Neural progenitor cell (in vitro differentiated cells): Measurements from ENCODE around the gene LPAR5.

GRCh38 chr12:6230386-6231176 is 30.4 kb downstream of the CD9 start:
- RAMPAGE, long total RNA, result no peak

DNA sequence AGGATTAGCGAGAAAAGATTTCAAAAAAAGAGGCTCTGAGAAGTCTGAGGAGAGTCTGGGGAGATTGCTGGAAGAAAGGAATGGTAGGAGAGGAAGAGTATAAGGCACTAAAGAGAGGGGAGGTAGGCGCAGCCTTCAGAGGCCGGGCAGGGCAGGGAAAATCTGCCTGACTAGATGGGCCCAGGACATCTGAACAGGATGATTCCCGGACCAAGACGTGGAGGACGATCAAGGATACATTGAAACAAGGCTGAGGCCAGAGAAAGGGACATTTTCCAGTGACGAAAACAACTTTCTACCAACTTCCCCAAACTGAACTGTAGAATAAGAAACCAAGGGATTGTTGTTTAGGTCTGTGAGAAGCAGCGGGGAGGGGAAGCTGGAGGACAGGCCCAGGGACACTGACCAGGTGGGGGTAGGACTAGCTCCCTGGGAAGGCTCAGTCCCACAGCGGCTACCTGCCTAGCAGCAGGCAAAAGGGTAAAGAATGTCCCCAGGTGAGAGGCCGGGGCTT is 1.2 kb downstream of the TNFRSF1A start:
- RAMPAGE, long total RNA, result no peak

- RAMPAGE, long total RNA, result no peak
Observed at GRCh38 chr12:6443273-6443824, 1.4 kb upstream of the CD27 start.

DNA sequence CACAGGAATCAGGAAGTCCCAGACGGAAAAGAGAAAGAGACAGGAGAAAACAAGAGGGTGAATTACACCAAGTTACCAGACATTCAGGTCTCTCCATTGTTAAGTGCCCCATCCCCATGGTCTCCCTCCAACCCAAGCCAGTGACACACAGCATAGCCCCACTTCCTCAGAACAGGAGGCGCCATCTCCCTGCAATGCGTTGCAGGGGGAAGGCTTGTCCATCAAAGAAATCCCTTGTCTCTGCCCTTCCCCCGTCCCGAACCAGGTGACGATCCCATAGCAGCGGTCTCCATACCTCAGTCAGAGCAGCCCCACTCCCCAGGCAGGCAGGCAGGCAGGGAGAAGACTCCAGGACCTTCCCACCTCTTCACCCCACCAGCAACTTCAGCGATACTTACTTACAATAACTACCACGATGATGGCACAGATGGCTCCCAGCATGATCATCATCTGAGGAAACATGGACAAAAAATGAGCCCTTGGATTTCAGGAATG is 5.9 kb downstream of the VAMP1 start:
- RAMPAGE, long total RNA, result no peak

GRCh38 chr12:6478449-6478806 is 8.0 kb upstream of the VAMP1 start:
- RAMPAGE, long total RNA, result no peak

DNA sequence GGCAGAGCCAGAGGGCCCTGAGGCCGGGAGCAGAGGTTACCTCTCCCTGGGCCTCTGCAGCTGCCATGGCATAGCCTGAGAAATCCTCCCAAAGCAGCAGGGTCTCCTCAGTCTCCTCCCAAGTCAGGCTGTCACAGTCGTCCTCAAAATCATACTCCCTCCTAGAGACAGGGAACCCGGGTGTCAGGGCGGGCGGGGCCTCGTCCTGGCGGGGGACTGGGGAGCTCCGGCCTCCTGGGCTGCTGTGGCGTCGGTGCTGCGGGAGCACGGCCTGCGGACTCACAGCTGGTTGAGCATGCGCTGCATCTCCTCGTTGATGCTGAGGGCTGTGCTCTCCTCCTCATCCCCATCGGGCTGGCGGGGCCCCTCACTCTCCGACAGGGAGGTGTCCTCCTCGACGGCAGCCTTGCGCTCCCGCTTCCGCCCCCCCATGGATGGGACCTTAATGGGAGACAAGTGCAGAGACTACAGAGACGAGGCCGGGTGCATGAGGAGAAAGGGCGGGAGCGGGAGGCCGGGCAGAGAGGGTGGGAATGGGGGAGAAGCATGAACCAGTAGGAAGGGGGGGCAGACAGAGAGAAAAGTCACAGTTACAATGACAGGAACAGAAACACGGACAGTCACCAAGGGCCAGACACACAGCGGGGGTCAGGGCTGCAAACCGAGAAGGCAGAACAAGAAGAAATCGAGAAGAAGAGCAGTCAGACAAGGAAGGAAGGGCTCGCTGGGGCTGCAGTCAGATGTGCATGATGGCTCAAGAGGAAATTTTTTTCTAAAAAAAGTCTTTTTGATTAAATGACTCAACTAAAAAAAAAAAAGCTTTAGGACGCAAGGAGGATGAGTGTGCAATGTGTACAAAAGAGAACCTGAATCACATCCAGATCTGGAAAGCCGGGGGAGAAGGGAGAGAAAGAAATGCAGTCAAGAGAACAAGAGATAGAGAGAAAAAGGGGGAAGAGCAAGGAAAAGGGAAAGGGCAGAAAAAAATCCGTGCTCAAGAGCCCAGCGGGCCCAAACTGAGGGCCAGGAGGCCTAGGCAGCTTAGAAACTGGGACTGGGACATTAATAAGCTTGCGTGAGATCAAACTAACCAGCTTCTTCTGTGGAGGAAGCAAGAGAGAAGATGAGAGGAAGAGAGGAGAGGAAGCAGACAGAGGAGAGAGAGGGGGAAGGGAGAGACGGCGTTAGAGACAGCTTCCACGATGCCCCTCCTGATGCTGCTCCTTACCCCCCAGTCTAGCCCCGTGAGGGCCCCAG is 7.0 kb downstream of the IFFO1 start:
- RAMPAGE, long total RNA, result no peak

DNA sequence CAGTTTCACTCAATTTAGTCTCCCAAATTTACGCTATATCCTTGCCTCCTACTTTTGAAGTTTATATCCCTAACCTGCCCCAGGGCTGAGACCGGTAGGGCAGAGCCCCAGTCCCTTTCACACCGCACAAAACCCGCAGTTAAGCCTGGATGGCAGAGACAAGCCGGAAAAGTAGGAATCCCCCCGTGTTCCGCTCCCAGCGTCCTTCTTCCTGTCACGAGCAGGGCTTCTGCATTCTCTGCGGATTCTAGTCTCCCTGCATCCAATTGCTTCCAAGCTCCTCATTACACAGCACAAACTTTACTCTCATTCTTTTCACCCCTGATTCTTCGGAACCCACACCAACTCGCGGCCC is 1.0 kb downstream of the IFFO1 start:
- RAMPAGE, long total RNA, result no peak

- RAMPAGE, long total RNA, result no peak
Observed at GRCh38 chr12:6581038-6581541, 13.0 kb upstream of the NOP2 start.

DNA sequence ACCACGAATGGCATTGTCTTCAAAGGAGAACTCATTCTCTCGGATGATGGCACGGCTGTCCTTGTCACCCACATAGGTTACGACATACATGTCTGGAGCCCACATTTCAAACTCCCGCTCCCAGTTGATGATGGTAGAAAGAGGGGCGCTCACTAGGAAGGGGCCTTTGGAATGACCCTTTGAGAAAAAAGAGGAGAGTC is 13.8 kb downstream of the CHD4 start:
- RAMPAGE, long total RNA, result no peak

DNA sequence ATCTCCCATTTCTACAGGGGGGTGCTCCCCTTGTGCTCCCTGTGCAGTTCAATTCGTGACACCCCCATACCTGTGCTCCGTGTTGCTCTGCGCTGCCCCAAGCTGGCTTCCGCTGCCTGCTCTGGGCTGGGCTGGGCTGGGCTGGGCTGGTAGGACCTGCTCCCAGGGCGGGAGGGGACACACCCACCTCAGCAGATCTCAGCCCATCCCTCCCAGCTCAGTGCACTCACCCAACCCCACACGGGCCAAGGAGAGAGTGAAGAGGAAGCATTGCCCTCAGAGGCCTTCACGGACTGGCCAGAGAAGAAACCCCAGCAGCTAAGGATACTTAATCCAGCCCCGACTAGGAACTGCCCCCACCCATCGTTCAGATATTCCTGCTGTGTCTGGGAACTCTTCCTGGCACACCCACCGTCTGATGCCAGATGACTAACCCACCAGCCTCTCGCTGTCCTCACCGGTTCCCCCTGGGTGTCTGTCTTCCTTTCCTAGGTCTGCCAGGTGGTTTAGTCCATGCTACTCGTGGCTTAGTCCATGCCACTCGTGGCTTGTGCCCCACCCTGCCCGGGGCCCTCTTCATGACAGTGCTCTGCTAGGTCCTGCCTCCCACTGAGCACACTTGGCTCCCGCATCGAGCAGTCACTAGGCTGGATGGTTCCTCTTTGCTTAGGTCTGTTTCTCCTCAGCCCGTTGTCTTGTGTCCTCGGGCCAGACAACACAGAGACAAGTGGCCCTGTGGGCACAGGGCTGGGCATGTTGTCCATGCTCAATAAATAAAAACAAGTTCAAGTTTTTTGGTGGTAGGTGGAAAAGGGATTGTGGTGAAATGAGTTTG is at the start of gene LPAR5:
Gene LPAR5, minus strand, starts transcription at position 123 of the 835 bp plus-strand sequence.
- RAMPAGE, long total RNA, result no peak

- RAMPAGE, long total RNA, result no peak
Observed at GRCh38 chr12:6638084-6638758, 2.5 kb upstream of the LPAR5 start.

DNA sequence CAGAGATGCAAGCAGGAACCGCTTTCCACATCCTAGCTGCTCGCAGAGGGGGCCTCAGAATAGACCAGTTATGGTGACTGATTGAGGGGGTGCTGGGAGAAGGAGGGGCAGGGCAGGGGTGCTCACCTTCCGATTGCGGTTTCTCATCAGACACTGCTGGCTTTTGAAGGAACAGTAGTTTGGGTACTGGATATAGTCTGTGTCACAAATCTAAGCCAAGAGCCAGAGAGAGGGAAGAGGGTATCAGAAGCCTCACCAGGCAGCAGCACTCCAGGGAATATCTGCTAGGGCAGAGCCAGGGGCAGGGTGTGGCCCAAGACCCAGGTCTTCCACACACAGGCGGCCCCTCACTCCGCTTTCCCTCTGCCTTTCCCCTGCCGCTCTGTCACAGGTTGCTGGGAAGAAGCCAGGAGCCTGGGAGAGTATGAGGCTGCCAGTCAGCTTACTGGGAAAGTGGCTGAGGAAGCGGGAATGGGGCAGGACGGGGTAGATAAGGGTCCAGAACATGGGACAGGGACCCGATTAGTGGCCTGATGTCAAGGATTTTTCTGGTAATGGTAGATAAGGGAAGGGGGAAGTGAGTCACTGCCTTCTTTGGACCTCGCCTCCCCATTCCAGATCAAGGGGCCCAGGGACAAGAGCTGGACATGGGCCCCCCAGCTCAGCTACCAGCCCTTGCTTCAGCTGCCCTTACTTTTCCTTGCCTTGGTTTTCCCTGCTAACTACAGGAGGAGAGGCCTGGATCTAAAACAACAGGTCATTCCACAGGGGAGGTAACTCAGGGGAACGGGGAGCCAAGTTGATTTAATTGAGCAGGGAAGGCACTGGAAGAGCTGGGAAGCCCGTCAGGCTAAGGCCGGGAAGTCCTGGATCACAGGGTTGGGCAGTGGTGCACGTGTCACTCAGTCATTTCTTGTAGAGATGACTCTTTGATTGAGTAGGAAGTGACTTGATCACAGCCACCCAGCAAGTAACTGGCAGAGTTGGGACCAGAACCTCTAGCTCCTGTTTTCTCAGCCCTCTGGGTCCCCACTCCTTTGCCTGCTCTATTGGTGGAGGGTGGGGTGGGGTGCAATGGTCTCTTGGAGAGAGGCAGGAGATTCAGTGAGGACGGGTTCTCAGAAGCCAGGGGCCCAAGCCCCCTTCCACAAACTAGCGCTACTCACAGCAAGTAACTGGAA is 3.5 kb upstream of the LPAR5 start:
- RAMPAGE, long total RNA, result no peak

- RAMPAGE, long total RNA, result no peak
Observed at GRCh38 chr12:6670292-6670561, 7.3 kb upstream of the ING4 start.

GRCh38 chr12:6708549-6709385 is 8.2 kb upstream of the PIANP start:
- RAMPAGE, long total RNA, result no peak

DNA sequence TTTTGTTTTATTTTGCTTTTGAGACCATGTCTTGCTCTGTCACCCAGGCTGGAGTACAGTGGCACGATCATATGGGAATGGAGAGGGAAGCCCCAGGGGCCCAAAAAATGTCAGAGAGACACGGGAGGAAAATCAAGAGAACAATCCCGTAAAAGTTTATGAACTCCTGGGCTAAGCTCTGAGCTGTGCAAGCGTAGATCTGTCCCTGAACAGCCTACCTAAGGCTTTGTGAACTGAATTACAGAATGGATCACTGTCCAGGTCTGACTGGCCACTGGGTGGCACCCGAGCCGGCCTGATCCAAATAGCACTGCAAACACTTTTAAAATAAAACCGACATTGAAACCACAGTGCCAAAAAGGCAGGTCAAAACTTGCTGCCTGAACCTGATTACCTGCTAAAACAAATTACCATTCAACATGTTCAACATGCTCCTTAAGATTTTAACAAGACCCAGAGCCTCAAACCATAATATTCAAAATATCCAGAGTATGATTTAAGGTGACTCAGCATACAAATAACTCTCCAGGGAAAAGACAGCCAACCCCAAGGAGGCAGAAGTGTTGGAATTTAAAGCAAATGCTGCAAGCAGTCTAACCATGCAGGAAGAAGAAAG is 11.9 kb downstream of the COPS7A start:
- RAMPAGE, long total RNA, result no peak

GRCh38 chr12:6771071-6771993 is 988 bp upstream of the LAG3 start:
- RAMPAGE, long total RNA, result no peak

- RAMPAGE, long total RNA, result no peak
Observed at GRCh38 chr12:6819861-6820667, 1.6 kb upstream of the GPR162 start.

- RAMPAGE, long total RNA, result no peak
Observed at GRCh38 chr12:6836721-6837715, 3.7 kb upstream of the GNB3 start.

- RAMPAGE, long total RNA, result no peak
Observed at GRCh38 chr12:6868466-6869513, 1.5 kb downstream of the TPI1 start.

GRCh38 chr12:6869514-6870195 is 2.3 kb downstream of the TPI1 start:
- RAMPAGE, long total RNA, result no peak